Pulmonary artery (tissue), 1 donor: ENCODE measurements around a stretch of chr3.

DNA sequence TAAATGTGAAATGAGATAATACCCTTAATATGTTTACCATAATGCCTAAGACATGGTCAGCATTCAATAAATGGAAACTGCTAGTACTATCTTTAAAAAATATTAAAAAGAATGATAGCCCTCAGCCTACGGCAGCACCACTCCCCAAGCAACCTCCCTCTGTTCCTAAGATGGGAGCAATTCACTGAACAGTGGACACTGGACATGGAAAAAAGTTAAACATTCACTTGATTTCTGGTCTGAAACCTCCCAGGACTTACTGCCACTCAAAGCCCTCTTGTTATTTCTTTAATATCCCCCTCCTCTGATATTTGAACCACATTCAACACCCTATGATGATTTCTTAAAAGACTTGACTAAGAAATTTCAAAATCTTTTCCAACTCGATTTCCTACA is 27.0 kb downstream of the NEK4 start:
- PRO-cap, result no peak

DNA sequence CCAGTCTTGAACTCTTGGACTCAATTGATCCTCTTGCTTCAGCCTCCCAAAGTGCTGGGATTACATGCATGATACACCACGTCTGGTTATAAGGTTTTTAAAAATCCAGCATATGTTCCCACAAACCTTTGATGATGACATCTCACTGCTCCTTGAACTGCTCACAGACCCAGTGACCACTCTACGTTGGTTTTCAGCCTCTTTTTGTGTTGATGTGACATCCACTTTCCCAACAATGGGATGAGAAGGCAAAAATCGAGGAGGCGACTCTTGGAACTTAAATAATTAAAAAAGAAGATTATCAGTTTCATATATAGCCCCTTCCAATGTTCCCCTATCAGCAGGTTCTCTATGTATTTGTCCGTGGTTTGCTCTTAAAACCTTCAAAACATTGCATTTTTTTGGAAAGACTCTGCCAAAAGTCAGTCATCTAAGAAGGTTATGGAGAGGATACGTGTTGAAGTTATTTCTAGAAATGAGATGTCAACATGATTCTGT is 24.8 kb downstream of the NEK4 start:
- PRO-cap, result no peak

DNA sequence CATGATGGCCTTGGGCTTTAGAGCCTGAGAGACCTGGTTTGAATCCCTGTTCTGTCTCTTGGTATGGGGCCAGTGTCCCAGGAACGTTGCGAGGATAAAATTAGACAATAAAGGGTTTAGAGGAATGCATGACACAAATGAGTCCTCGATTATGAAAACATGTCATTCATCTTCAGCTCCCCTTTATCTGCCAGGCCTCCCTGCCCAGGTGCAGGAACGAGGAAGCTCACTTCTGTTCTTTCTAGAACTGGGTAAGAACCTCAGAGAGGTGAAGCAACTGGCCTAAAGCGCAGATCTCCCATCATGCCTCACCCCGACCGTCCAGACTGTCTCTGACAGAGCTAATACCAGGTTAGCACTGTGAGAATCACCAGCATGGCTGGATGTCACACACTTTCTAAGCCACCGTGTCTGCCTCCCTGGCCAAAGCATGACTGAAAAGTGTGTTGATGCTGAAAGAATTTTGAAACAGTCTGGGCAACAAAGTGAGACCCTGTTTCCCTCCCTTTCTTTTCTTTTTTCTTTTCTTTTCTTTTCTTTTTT is 1.5 kb upstream of the ITIH1 start:
- PRO-cap, result no peak

DNA sequence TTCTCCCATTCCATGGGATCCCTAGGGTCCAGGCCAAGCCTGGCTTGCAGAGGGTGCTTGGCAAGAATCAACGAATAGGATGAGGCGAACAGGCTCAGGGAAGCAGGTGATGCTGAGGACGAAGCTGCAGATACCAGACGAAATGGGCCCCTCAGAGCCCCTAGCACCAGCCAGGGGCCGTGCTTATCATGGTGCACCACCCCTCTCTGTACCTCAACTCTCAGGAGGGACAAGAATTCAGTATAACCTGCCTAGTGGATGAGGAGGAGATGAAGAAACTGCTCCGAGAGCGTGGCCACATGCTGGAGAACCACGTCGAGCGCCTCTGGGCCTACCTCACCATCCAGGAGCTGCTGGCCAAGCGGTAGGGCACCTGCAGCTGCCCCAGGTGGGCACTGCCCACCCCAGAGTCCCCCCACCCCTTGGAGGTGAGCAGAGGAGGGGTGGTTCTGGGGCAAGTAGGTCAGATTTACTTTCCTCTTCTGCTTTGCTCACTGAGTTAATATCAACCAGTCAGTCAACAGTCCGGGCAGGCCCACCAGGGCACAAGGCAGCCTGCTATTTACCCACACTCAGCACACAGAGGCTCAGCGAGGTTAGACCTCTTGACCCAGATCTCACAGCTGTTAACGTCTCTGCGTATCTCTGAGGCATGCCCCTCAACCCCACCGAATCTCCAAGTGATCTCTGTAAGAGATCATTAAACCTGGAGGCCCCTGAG is 8.4 kb upstream of the ITIH3 start:
- PRO-cap, result no peak

- PRO-cap, result no peak
These were observed 17.1 kb downstream of the ITIH3 start for GRCh38 chr3:52811549-52812210.

DNA sequence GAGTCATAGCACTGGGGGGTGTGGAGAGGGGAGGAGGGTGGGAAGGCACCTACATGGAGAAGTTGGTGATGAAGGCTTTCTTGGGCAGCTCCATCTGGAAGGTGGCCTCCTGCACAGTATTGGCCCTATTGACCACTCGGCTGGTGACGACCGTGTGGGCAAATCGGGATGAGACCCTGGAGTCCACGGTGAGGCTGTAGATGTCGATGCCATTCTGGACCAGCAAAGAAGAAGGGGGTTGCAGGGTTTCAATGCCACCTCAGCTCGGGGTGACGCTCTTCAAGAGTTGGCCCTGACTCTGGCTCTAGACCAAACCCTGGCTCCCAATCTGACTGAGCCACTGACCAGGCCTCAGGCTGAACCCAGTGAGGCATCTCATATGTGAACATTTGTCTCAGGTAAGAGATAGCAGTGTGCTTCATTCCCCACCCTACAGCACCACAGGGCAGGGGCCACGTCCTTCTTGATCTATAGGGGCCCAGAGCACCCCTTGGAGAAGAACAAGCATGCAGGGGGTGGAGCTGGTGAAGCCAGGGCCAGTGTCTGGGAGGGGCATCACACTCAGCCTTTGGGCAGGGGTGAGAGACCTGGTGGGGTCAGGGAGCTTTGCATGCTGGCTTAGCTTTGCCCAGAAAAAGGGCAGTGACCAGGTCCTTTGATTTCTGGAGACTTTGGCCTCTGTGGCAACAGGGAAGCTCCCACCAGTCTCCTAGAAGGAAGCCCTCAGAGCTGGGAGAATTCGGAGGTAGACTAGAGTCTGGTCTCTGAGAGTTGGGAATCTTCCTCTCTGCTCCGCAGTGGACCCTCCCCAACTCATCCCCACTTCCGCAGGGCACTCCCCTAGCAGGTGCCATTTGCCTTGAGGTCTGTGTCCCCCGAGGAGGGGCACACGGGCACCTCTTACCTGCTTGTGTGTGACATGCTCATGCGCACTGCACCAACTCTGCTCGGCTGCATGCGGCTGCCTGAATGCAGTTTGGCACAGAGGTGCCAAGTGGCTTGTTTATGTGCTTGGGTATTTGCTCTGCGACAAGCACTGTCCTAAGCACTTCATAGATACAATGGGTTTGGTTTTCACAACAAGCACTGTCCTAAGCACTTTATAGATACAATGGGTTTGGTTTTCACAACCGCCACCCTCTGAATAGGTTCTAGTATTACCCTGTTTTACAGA is 1.0 kb downstream of the ITIH4 start:
- PRO-cap, result no peak

DNA sequence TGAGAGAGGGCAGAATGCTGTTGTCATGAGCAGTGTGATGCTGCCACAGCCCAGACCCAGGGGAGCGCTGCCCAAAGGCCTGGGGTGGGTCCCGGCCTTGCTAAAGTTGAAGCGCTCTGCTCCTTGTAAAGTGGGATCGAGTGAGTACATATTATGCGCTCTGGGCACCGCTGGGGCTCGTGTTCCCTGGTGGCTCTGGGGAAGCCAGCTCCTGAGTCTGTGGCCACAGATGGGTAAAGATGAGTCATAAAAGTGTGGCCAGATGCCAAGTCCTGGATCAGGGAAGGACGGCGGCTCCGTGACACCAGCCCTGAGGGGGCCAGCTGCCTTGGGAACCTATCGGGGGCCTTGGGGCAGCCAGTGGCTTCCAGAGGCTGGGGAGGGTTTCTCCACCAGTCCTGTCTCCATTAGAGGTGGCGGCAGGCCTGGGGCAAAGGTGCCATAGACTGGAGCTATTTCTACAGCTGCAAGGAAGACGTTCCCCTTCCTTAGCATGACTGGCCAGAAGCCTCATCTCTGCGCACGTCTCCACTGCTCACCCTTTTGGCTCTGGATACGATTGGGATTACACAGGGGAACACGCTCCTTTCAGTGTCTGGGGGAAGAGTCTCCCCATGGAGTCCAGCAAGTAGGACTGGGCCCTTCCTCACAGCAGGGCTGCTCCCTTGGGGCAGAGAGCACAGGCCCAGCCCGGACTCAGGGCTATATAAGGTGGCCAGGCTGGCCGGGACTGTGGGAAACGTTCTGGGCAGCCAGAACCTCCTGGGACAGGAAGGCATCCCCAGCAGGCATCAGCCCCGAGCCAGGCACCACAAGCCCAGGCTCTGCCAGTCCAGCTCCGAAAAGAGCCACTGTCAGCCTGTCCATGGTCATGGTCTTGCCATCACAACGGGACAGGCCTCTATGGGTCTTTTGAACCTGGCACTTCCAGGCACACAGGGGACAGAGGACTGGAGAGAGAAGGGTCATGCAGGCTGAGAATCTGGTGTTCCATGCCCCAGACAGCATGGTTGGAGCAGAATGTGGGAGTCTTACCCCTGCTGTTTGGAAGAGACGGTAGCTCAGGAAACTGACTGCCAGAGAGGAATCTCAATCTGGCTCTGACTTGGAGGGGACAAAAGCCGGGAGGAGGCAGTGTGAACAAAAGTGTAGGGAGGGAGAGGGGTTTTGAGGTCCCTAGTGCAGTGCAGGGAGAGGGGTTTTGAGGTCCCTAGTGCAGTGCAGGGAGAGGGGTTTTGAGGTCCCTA is 1.4 kb upstream of the ITIH4 start:
- PRO-cap, result no peak

- PRO-cap, result no peak
These were observed 4.3 kb upstream of the MUSTN1 start for GRCh38 chr3:52838944-52839725.

DNA sequence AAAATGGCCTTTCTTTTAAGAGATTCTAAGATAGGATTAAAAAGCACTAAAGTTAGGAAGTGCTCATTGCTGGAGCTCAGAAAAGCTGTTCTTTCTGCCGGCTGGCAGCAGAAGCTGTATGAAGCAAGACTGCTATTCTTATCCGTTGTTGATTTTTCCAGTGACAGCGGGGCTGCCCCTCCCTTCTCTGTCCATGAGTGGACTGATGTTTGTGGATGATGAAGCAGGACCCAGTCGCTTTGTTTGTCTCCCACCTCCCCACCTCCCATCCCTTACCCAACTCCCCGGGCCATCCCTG is 10.3 kb upstream of the MUSTN1 start:
- PRO-cap, result bidirectional peak, plus-strand start at position 205 of the sequence, minus-strand start at position 103 of the sequence

DNA sequence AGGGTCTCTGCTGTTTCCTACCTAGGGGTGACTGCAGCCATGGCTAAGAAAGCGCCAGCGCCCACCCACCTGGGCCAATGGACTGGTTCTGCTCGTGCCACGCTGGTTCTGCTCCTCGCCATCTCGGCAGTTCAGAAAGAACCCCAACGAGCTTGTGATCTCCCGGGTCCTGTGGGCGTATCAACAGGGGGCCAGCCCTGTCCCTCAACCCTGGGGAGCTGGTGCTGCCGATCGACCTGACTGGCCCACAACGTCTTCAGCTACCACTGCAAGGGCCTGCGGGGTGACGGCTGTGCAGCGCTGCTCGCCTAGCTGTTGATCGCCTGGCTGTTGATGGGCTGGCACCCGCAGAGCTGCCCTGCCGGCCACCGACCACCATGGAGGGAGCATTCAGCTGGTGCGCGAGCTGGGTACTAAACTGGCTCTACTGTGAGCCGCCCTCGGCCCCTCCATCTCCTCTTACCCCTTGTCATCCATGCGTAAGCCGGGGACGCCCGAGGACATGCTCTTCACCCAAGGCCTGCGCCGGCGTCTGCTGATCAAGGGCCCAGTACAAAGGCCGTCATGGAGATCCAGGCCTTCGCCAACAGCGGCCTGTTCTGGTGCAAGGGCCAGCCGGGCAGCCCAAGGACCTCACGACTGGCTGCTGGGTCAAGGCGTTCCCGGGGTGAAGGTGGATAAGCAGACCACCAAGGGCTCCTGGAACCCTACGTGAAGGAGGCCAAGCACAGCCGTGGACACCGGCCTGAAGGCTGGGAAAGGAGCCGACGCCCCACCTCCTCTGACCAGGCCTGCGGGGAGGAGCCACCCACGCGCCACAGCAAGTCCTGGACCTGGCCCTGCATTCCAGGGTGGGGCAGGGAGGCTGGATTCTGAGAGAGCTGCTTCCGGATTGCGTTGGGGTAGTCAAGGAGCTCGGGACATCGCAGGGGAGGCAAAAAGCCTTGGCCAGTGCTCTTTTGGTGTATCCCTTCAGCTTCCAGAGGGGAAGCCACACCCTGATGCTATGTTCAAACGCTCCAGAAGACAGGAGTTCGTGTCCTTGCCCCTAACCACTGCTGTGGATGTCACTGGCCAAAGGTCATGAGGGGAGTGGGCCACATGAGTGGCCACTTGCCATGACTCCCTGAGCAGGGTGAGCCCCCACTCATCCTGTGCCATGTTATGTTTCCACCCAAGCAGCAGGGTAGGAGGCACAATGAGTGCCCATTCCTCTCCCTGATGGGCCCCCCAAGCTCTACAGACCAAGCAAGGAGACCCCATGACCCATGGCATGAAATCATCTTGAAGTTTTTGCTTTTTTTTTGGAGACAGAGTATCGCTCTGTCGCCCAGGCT is 46.8 kb downstream of the SFMBT1 start:
- PRO-cap, result no peak

DNA sequence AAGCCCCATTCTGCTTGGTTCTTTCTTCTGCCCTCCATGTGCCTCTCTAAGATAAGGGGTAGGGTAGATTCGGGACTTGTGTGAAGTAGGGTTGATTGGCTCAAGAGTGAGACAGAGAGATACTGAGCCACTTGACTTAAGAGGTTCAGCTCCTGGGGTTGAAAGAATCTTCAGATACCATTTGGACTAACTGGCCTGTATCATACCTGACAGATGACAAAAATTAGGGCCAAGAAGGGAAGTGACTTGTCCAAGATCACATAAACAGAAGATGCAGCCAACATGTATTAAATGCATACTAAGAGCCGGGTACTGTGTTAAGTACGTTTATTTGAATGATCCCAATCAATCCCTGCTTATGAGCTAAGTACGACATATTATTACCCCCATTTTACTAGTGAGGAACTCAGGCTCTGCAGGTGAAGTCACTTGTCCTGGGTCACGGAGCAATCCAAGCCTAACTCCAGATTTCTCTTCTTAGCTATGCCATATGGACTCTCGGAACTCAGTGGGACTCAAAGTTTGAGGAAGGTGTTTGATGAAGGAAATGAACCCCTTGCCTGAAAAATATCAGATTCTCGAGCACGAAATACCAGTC is 693 bp downstream of the RFT1 start:
- PRO-cap, result no peak

- PRO-cap, result no peak
These were observed 2.1 kb upstream of the RFT1 start for GRCh38 chr3:53132279-53132825.

- PRO-cap, result no peak
These were observed 25.0 kb downstream of the PRKCD start for GRCh38 chr3:53186156-53186347.

GRCh38 chr3:53196608-53197536 is 35.9 kb downstream of the PRKCD start:
- PRO-cap, result no peak

DNA sequence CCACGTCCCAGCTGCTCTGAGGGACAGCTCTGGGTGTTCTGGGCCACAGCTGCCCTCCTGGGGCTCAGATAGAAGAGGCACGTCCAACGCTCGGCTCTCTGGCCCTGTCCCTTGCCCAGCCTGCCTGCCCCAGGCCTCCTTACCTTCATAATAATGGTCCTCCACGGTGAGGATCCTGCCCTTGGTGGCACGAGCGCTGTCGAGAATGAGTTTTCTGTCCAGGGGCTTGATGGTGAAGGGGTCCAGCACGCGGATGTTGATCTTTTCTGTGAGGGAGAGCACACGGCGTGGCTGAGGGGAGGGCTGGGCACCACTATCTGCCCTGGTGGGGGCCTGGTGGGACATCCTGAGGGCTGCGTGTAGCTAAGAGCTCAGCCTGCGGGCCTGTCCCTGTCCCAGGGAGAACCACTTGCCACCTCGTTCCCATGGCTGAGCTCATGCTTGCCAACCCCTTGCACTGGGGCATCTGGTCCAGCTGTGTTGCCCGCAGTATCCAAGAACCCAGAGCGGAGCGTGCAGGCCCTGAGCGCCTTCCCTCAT is 29.1 kb downstream of the TKT start:
- PRO-cap, result no peak

DNA sequence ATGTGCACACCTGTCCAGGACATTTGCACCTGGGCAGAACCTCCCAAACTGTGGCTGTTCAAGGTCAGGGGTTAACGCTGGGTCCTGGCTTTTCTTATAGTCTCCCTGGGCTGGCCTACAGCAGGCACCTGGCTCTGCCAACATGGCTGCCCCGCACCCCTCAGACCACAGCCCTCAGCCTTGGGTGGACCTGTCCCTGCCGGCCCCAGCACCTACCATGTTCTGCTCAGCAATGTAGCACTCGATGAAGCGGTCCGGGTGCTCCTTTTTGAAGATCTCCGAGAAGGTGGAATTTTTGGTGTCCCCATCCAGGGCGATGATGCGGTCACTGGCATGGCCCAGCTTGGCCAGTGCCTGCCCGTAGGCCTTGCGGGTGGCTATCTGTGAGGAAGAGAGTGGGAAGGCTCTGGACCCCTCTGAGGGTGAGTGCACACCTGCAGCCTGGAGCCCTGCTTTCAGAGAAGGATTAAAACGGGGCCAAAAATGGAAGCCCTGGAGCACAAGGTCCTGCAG is 25.5 kb downstream of the TKT start:
- PRO-cap, result no peak

- PRO-cap, result unidirectional peak, plus-strand start at chr3:53238475
These were observed 17.6 kb downstream of the TKT start for GRCh38 chr3:53238037-53238803.

DNA sequence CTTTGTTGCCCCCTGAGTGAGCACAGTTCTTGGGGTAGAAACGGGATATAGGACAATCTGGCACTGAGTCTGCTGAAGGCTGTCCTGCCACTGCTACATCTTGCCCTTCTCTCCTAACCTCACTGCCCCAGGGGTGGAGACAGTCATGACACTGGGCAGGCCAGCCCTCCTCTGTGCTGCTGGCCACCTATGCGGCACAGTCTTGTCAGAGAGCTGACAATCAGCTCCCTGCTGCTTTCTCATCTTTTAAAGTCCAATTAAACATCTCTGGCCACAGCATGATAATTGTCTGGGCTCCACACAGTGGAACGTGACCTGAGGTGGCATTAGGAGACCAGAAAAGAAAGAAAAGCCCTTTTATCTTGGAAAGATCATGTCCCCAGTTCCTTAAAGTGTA is 15.6 kb upstream of the CACNA1D start:
- PRO-cap, result no peak

- PRO-cap, result no peak
These were observed 76.4 kb downstream of the CACNA1D start for GRCh38 chr3:53570838-53571144.

DNA sequence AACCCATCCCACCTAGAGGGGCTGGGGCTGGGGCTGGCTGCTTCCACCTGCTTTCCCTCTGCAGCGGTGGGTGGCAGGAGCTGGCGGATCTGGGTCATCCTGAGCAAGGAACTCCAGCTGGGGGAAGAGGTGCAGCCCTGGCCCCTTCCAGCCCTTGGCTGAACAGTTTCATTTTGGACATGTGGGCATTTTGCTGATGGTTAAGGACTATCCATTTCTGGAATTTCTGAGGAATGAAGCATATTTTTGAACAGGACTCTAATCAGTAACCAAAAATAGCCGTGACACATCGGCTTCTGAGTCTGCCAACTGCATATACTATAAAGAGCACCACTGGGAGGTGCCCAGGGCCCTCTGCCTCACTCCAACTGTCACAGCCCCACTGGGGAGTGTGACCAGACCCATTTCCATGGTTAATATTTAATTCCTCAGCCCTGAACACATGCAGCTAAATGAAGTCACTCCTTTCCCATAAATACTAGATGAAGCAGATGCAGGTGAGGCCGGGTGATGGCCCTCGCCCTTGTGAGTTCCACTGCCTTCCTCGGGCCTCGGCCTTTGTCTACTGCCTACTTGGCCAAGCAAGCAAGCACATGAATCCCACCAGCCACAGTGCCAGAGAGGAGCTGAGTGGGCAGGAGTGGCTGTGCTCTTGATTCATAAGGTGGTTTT is 39.7 kb downstream of the CHDH start:
- PRO-cap, result no peak